Panc1 (cell line): ENCODE measurements around a stretch of chr7.

- RRBS, 2 experiments, result no CpG with 5 or more reads among the region's 20 CpGs
Measured at GRCh38 chr7:1887239-1888193, 217.4 kb downstream of the ELFN1 start.

GRCh38 chr7:1999516-1999877 lies 233.2 kb downstream of the MAD1L1 start:
- RRBS, 2 experiments, result 91 to 92% methylated on average over 5 of the region's 13 CpGs

GRCh38 chr7:2009622-2010272 lies 223.0 kb downstream of the MAD1L1 start:
- RRBS, 2 experiments, result no CpG with 5 or more reads among the region's 20 CpGs

GRCh38 chr7:2066430-2067032 lies 166.2 kb downstream of the MAD1L1 start:
- RRBS, 2 experiments, result 94 to 95% methylated on average over 2 to 6 of the region's 22 CpGs

DNA sequence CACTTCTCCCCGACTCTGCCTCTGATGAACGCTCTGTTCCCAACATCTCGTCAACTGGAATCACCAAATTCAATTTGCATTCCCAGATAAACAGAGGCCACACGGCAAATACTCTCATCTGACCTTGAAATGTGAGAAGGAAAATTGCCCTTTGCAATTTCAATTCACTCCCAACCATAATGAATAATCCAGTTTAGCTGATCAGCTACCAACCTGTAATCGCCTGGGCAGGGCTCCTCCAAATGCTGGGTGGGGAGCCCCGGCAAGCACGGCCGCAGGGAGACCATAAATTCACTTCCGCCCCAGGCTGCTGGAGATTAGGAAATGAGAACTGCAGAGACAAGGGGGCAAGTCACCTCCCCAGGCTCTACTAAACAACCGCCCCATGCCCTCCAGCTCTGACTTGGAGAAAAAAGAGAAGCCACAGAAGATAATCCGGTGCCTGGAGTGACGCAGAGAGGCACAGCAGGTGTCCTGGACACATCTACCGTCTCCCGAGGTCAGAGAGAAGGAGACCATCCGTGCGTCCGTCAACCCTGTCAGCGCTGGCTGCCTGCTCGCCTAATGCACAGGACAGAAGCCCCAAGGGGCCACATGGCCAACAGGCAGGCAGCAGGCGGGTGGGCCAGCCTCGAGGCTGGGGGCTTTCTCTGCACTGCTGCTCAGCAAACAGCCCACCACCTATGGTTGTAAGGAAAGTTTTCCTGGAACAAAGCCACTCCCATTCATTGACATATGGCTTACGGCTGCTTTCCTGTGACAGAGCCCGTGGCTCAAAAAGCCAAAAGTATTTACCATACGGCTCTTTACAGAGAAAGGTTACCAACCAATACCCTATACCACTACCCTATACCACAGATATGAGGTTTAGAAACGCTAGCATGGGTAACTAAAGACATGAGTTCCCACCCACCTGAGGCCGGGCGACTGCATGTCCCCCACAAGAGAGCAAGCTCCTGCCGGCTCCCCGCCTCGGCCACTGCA lies 153.0 kb downstream of the MAD1L1 start:
- RRBS, 2 experiments, result 93 to 94% methylated on average over 1 to 3 of the region's 30 CpGs

- RRBS, 2 experiments, result 95 to 100% methylated on average over 2 of the region's 15 CpGs
Measured at GRCh38 chr7:2175064-2175579, 57.6 kb downstream of the MAD1L1 start.

DNA sequence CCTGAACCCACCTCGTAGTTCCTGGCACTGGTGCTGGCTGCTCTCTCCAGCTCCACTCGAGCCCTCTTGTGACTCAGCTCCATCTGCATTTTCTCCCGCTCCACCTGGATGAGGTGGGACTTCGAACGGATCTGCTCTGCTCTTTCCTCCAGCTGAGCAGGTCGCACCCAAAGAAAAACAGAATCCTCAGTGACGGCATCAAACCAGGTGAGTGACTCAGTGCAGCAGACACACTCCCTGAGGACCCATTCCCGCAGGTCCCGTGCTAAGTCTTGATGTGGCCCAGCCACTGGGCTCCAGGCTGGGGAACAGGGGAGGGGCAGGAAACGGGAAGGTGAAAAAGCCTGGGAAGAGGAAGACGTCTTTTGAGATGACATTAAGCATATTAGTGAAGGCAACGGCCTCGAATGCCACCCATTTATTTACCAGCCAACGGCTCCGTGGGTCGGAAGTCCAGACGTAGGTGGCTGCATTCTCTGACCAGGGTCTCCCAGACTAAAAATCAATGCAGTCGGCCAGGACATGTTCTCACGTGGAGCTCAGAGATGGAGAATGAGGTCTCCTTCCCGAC lies 7.3 kb downstream of the MAD1L1 start:
- RRBS, 2 experiments, result no CpG with 5 or more reads among the region's 20 CpGs

- RRBS, 2 experiments, result no CpG with 5 or more reads among the region's 15 CpGs
Measured at GRCh38 chr7:2234755-2235474, 2.2 kb upstream of the MAD1L1 start.

GRCh38 chr7:2411808-2412724 lies 8.7 kb downstream of the CHST12 start:
- RRBS, 2 experiments, result no CpG with 5 or more reads among the region's 12 CpGs

DNA sequence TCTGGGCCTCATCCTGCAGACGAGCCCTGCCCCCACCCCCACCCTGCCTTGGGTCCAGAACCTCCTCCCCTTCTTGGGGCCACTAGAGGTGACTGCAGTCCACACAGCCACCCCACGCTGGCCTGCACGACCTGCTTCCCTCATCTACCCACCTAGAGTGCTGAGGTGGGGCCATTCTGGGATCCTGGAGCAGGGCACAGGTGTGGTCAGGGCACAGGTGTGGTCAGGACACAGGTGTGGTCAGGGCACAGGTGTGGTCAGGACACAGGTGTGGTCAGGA lies 17.5 kb upstream of the GRIFIN start:
- RRBS, 2 experiments, result no CpG with 5 or more reads among the region's 3 CpGs

- RRBS, 2 experiments, result no CpG with 5 or more reads among the region's 23 CpGs
Measured at GRCh38 chr7:2523360-2523907, 3.9 kb downstream of the LFNG start.

DNA sequence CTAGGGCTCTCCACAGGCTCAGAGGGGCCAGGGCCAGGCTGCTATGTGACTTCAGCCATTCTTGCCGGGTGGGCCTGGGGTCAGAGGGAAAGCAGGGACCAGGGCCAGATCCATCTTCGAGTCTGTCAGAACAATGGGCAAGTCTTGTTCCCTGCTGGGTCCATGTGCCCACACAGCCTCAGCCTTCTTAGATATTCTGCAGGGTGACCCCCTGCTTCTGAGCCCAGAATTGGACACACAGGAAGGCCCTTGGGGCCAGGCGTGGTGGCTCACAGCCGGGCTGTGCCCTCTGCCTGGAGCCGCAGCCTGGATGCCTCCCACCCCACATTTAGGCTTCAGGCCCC lies 11.4 kb downstream of the LFNG start:
- RRBS, 2 experiments, result 51 to 70% methylated on average over 2 of the region's 5 CpGs

GRCh38 chr7:2553851-2554759 lies 1.2 kb downstream of the BRAT1 start:
- RRBS, 2 experiments, result 15 to 54% methylated on average over 1 to 2 of the region's 19 CpGs

GRCh38 chr7:2610128-2610855 lies 21.5 kb upstream of the TTYH3 start:
- RRBS, 2 experiments, result no CpG with 5 or more reads among the region's 31 CpGs

DNA sequence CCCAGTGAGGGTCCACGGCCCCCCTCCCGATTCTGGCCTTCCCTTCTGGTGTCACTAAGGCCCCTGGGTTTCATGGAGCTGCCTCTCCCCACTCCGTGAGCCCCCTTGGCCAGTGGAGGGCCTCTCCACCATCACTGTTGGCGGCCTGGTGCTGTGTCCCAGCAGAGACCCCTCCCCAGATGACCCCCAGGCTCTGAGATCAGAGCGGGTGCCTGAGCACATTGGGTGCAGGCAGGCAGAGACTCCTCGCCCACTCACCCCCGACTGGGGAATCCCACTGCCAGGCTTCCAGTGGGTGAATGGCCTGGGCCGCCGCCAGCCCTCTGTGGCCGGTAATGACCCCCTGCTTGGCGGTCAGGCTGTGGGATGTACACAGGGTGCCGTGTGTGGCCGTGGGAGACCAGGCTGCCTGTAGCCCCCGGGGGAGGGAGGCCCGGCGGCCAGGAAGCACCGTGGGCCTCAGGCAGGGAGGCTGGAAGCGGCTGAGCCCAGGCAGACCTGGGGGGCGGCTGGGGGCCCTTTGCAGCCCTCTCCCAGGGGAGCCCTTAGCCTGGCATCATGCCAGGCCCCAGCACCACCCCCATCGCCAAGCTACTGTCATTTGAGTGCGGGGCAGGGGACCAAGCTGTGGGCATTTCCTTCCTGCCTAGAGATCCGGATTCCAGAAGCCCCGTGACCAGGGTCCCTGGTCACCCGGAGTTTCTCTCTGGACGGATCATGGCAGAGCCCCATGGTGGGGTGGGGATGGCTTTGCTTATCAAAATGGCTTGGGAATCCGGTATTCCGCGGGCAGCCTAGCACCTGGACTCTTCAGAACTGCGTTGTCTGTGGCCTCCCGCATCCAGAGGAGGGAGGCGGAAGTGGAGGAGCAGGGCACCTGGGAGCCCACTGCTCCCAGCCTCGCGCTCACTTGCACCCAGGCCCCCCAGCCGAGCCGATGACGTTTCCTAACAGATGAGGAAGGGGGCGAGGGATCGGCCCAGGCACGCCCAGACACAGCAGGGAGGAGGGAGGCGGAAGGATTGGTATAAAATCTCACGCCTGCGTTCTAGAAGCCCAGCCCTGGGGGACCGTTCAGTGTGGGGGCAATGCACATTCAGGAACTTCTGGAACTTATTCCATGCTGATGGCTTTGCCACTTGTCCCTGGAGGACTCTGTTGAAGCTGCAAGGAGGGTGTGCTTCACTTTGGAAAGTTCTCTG lies 1.1 kb downstream of the TTYH3 start:
- RRBS, 2 experiments, result 1 to 11% methylated on average over 7 to 9 of the region's 43 CpGs

DNA sequence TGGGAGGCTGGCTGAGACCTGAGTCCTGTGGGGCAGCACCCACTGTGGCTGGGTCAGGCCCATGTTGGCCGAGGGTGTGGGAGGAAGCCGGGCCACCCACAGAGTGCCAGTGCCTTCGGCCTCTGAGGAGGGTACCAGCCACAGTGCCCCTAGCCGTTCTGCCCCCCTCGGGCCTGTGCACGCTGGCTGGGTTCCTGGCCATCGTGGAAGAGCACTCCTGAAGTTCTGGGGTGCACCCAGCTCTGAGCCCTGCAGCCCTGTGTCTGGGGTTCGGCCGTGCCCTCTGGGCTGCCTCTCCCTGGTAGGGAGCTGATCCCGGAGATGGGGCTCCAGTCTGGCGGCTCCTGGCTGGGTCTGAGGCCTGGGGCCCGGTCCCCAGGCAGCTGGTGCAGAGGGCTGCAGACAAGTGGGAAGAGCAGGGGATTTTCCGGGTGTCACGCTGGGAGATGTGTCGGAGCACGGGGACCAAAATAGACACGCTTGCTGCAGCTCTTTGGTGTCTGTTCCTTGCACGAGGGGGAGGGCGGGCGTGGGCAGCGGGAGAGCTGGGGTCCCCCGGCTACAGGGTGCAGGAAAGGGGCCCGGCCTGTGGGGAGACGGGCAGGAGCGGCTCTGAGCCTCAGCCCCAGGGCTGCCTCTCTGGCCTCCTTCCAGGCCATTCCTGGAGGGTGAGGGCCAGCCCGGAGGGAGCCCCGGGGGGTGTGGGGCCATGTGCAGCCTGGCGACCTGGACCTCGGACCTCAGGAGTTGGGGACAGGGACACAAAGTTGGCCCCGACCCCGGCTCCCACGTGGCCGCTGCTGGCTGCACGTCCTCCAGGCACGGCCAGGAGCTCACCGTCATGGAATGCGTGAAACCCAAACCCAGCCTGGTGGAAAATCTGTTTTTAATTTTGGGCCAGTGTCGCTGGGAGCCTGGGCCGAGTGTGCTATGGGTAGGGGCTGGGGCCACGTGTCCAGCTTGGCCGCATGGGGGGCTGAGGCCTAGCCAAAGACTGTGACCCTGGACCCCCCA lies 6.4 kb downstream of the TTYH3 start:
- RRBS, 2 experiments, result 3 to 23% methylated on average over 10 to 17 of the region's 41 CpGs

DNA sequence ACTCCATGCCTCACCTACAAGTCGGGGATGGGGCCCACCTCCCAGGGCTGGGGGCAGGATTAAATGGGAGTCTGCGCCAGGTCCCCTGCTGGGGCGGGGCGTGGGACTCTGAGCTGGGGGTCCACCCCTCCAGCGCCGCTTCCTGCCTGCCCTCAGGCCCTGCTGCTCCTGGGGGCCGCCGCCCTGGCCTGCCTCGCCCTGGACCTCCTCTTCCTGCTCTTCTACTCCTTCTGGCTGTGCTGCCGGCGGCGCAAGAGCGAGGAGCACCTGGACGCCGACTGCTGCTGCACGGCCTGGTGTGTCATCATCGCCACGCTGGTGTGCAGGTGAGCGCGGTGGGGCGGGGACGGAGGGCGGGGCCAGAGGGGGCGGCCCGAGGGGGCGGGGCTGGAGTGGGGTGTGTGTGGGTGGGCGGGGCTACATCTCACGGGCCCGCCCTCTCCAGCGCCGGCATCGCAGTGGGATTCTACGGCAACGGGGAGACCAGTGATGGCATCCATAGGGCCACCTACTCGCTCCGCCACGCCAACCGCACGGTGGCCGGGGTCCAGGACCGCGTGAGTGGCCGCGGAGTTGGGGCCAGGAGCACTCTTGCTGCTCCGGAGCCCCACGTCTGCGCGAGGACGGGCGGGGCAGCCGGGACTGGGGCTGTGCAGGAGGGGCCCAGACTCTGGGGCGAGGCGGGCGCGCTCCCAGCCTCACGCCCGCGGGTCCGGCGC lies 15.1 kb downstream of the TTYH3 start:
- RRBS, 2 experiments, result 88 to 90% methylated on average over 29 of the region's 60 CpGs

GRCh38 chr7:2662973-2664157 lies 24.6 kb upstream of the AMZ1 start:
- RRBS, 2 experiments, result no CpG with 5 or more reads among the region's 42 CpGs

DNA sequence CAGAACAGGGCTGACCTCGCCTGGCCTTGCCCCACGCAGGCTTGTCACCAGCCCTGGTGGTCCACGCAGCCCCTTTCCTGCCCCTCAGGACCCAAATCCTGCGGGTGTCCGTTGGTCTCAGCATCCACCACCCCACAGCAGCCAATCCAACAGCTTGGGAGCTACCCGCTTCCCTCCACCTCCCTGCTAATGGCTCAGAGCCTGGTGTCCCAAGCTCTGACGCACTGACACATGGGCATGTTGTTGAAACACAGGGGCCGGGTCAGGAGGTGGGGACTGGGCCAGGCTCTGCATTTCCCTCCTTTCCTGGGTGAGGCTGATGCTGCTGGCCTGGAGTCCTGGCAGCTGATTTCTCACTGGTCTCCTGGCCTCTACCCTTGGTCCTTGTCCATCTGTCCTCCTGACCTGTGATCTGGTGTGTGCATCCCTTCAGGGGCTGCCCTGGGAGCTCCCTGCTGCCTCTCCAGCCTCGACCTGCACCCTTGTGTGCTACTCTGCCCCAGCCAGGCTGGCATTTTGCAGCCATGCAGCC lies 13.8 kb downstream of the AMZ1 start:
- RRBS, 2 experiments, result no CpG with 5 or more reads among the region's 9 CpGs

GRCh38 chr7:3042892-3043513 lies 664 bp downstream of the CARD11 start:
- RRBS, 2 experiments, result no CpG with 5 or more reads among the region's 17 CpGs